Panc1 (cell line): ENCODE measurements around the genes IL17REL and MOV10L1.

DNA sequence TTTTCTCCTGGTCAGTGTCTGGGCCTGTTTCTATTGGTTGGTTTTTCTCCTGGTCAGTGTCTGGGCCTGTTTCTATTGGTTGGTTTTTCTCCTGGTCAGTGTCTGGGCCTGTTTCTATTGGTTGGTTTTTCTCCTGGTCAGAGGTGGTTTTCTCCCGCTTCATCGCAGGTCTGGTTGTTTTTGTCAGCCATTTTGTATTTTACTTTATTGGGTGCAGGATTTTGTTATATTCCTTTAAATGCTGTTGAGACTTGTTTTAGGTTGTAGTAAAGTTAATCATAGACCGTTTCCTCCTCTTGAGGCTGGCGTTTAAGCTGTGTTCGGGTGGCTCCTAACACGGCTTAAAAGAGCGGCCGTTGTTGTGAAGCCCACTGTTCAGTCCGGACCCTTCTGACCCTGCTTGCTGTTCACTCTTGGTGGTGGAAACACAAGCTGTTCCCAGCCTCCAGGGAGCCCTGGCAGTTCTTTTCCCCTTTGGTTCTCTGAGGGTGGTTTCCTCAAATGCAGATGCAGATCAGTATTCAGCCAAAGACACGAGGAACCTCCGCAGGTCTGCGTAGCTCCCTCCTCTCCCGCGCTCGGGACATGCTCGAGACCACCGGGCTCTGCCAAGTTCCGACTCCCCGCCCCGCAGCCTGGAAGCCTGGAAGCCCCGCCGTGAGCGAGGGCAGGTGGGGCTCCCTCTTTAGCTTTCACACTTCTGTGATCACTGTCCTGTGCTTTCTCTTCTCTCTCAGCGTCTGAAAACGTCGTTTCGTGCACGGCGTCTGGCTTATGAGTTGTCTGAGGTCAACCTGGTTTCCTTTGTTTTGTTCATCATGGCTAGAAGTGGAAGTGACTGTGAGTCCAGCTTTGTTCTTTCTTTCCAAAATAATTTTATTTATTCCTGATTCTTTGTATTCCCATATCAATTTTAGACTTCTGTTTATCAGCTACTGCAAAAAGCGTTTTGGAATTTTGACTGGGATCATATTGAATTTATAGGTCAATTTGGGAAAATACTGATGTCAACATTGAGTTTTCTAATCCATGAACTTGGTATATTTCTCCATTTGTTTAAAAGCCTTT lies 26.5 kb downstream of the ZBED4 start:
- RRBS, 2 experiments: no CpG with 5 or more reads among the region's 30 CpGs

DNA sequence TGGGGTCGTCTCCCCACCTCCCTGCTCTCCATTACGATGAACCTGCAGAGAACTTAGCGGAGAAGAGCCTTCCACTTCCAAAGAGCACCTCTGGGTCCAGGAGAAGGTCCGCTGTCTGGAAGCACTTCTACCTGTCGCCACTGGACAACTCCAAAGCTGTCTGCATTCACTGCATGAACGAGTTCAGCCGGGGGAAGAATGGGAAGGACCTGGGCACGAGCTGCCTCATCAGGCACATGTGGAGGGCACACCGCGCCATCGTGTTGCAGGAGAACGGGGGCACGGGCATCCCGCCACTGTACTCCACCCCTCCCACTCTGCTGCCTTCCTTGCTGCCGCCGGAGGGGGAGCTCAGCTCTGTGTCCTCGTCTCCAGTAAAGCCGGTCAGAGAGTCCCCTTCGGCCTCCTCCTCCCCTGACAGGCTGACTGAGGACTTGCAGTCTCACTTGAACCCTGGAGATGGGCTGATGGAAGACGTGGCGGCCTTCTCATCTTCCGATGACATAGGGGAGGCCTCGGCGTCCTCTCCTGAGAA lies 30.8 kb downstream of the ZBED4 start:
- RRBS, 2 experiments: no CpG with 5 or more reads among the region's 24 CpGs

DNA sequence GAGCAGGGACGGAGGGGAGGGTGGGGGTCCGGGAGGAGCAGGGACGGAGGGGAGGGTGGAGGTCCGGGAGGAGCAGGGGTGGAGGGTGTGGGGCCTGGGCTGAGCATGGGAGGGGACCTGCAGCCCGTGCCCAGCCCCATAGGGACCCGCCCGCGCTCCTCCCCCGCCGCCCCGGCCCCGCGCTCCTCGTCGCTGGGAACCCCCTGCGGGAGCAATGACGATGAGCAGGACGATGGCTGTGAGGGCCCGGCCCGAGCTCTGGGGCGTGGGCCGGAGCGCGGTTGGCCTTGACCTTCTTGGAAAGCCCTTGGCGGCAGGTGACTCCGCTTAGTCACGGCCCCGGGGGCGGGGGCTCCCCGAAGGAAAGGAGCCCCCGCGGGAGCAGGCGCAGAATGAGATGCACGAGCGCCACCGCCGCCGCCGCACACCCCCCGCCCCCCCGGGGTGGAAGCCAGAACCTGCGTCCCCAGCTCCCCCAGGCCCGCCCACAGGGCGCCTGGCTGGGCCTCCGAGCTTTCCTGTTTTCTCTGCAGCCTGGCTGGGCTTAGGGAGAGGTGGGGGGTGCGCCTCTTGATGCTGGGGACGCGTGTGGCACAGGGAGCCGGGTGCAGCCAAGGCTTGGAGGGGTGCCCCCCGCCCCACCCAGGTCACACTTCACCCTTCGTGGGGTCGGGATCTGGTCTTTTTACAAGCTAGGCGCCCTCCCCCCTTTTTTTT lies 17.7 kb downstream of the CRELD2 start:
- RRBS, 2 experiments: 1 to 5% methylated on average over 16 to 22 of the region's 53 CpGs

GRCh38 chr22:49946552-49947031 lies 14.0 kb upstream of the PIM3 start:
- RRBS, 2 experiments: 78 to 86% methylated on average over 4 of the region's 10 CpGs

GRCh38 chr22:49951780-49952035 lies 8.9 kb upstream of the PIM3 start:
- RRBS, 2 experiments: no CpG with 5 or more reads among the region's 5 CpGs

- RRBS, 2 experiments: no CpG with 5 or more reads among the region's 23 CpGs
Observed at GRCh38 chr22:49971815-49972191, 11.2 kb downstream of the PIM3 start.

DNA sequence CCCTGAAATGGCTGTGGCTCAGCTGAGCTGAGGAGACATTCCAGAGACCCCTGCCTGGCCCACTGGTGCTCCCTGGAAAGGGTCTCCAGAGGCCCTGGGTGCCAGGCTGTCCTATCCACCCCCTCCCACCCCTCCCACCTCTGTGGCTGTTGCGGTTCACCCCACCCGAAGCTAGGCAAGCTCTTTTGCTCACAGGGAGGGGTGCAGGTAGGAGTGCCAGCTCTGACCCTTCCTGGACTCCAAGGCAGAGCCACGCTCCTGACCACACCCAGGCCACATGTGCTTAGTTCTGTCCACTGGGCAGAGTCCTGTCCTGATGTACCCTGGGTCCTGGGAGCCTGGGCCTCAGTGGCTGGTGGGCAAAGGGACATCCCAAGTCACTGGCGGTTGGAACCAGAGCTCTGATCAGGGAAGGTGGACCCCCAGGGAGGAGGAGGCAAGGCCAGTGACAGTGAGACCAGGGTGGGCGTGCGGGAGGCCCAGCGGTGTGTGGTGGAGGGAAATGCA lies 16.4 kb downstream of the IL17REL start:
- RRBS, 2 experiments: no CpG with 5 or more reads among the region's 7 CpGs

DNA sequence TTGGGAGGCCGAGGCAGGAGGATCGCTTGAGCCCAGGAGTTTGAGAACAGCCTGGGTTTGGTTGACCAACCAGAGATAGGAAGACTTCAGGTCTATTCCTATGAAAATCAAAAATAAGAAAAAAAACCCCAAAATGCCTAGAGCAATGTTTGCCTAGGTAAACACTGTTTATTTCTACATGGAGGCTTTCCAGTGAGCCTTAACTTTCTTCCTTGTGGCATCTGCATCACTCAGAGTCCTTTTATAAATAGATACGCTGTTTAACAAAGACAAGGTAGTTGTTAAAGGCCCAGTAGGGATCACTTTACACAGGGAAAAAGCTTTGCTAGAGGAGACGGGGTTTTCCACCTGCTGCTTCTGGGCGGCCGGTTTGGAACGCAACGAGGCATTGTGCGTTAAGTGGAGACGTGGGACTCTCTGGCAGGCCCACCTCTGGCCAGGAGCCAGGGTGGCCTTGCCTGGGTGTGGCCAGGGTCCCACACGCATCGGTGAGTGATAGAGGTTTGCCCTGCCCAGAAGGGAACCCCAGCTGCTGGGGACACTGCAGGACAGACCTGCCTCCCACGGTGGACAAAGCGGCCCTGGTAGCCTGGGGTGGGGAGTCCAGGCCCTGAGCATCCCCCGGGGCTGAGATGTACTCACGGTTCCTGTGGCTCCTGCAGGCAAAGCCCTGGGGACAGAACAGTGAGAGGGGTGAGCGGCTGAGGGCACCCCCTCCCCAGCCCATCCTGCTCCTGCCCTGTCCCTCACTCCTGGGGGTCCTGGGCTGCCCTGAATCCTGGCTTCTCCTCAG lies 4.4 kb downstream of the IL17REL start:
- RRBS, 2 experiments: no CpG with 5 or more reads among the region's 17 CpGs

DNA sequence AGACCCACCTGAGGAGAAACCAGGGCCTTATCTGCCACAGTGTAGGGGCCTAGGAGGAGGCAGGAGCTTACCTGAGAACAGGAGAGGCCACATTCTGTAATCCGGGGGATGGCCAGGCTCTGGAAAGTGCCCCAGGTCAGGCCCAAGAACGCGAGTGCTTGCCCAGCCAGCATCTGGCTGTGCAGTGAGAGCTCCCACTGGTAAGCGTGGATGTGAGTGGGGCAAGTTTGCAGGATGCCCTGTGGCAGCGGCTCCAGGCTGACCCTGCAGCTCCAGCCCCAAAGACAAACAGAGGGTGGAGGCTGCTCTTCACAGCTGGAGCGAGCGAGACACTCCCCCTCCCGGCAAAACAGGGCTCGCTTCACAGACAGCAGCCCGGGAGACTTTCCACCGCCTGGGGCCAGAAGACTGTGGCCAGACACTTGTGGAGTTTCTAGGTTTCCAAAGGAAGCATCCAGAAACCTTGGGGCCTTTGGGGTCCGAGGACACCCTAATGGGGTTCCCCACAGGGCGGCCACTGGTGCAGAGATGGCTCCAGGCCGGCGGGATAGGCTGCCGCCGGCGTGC lies at the start of gene IL17REL:
TSS of gene IL17REL (minus strand) at position 292 of the 567 bp plus-strand sequence.
- RRBS, 2 experiments: no CpG with 5 or more reads among the region's 18 CpGs

- RRBS, 2 experiments: 43% methylated on average over 1 of the region's 19 CpGs
Observed at GRCh38 chr22:50060252-50060803, 24.9 kb downstream of the MLC1 start.

GRCh38 chr22:50089554-50090091 lies at the start of gene MOV10L1:
Gene MOV10L1, plus strand, starts transcription at chr22:50090006.
- RRBS, 2 experiments: 83 to 91% methylated on average over 2 to 15 of the region's 52 CpGs

GRCh38 chr22:50183528-50184441 lies 1.9 kb upstream of the TRABD start:
- RRBS, 2 experiments: 52 to 60% methylated on average over 7 of the region's 26 CpGs

DNA sequence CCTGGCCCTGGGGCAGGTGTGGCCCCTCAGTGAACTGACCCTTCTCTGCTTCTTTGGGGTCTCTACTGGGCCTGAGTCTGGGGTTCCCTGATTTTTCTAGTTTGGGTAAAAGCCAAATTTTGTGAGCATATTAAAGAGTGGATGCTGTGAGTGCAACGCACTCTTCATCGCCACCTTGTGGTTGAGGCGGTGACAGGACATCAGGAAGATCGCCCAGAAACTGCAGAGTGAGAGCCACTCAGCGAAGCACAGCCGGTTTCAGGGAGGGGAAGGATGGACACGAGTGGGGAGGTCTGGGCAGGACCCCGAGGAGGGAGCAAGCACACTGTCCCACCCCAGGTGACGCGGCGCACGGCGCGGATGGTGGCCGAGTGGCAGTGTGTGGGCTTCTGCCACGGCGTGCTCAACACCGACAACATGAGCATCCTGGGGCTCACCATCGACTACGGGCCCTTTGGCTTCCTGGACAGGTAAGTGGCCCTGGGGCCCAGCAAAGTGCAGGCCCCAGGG lies 9.1 kb downstream of the SELENOO start:
- RRBS, 2 experiments: no CpG with 5 or more reads among the region's 20 CpGs

GRCh38 chr22:50250190-50251019 lies 660 bp downstream of the HDAC10 start:
- RRBS, 2 experiments: 25% methylated on average over 2 of the region's 39 CpGs; no CpG with 5 or more reads in 1 of the 2 experiments

DNA sequence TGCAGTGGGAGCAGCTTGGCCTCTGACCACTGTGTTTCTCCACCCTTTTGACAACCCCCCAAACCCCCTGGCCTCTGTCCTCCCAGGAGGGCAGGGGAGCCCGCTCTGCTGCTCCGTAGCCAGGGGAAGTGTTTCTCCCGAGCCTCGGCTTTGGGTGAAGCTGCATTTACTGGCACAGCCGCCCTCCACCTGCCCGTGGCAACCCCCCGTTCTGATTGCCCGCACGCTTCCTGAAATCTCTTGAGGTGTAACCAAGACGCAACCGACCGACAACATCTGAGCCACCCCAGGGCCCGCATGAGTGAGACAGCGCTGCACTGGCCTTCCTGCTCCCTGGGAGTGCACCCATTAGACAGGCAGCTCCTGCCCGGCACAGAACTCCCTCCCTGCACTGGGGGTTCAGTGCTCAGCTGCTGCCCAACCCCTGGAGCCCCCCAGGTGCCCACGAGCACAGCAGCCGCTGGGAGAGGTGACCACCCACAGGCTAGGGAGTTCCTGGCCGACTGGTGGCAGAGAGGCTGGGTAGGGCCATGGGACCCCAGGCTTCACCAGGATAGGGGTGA lies 14.8 kb downstream of the PLXNB2 start:
- RRBS, 2 experiments: no CpG with 5 or more reads among the region's 18 CpGs

- RRBS, 2 experiments: no CpG with 5 or more reads among the region's 13 CpGs
Observed at GRCh38 chr22:50415451-50415911, 59.4 kb downstream of the SBF1 start.

- RRBS, 2 experiments: no CpG with 5 or more reads among the region's 17 CpGs
Observed at GRCh38 chr22:50418637-50419615, 55.9 kb downstream of the SBF1 start.

GRCh38 chr22:50455975-50457073 lies 18.5 kb downstream of the SBF1 start:
- RRBS, 2 experiments: 92 to 94% methylated on average over 10 of the region's 45 CpGs

DNA sequence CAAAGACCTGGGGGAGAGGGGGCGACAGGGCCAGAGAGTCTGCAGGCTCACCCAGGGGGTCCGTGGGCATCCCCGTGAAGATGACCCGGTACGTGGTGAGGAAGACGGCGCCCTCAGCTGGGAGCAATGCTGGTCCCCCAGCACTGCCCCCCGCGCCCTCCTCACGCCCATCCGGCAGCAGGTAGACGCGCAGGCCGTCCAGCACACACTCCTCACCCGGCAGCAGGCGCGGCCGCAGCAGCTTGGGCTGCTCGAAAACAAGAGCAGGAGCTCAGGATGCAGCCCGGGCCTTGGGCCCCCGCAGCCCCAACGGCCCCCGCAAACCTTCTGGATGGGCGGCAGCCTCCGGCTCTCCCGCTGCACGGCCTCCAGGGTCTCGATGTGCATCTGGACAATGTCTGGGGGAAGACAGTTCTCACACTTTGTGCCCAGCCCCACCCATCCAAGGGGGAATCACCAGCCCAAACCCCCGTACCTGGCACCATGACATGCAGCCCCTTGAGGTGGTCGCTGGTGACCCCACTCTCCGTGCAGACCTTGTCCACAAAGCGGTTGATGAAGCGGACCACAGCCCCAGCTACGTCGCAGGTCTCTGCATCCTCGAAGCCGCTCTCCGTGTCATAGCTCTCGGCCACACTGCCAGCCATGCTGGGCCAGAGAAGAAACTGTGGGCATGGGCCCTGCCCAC lies 13.2 kb downstream of the SBF1 start:
- RRBS, 2 experiments: 96% methylated on average over 18 of the region's 39 CpGs

DNA sequence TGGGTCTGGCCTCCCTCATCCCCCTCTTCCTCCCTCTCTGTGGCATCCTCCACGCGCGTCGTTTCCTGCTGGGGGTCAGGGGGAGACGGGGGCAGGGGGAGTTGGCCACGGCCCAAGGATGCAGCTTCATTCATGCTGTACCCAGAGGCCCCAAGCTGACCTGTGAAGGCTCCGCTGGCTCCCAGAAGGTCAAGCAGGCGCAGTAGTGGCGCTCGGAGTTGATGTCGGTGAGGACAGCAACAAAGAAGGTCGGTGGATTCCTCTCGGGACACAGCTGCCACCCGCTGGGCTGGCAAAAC lies 7.3 kb downstream of the SBF1 start:
- RRBS, 2 experiments: no CpG with 5 or more reads among the region's 14 CpGs